ENCODE measurements around the genes ADK, DUSP13 and COMTD1.

GRCh38 chr10:73848771-73849001 lies 25.7 kb downstream of the CAMK2G start:
- PRO-cap = no peak

GRCh38 chr10:73888921-73889657 lies 14.7 kb upstream of the CAMK2G start:
- PRO-cap = bidirectional peak, plus-strand start at chr10:73889261, minus-strand start at chr10:73889147; unidirectional peak, plus-strand start at chr10:73889586

DNA sequence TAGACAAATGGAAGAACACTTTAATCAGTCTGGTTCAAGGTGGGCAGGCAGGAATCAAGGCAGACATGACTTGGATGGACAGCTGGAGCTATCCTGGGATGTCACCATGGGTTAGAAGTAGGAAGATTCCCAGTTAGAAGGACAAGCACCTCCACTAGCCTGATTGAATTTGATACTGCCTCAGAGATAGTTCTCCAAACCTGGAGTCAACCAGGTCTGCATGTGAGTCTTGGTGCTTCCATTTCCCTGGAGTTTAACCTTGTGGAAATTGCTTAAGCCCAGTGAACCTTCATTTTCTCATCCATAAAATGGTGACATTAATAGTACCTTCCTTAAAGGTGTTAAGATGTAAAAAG lies 6.3 kb upstream of the PLAU start:
- PRO-cap = unidirectional peak, plus-strand start at position 162 of the sequence

DNA sequence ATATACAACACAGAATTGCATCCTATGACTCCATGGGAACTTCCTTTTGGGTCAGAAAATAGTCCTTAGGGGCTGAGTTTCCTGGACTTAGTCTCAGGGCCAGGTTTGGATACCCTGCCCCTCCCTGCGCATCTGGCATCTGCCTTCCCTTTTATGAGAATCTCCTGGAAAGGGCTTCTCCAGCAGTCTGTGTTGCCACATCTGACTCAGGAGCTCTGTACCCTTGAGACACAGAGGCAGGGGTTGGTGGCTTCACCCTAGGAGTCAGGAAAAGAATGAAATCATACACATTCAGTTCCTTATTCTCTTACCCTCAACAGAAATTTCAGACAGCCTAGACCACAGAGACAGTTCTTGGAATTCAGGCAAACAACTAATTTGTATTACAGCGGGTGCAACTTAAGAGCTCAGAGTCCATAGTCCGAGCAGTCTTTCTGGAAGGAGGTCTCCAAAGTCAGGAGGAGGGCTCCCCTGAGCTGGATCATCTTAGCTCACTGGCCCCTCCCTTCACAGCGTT lies 3.1 kb upstream of the PLAU start:
- PRO-cap = no peak

- PRO-cap = no peak
Measured at GRCh38 chr10:73937554-73938177, 26.7 kb downstream of the PLAU start.

DNA sequence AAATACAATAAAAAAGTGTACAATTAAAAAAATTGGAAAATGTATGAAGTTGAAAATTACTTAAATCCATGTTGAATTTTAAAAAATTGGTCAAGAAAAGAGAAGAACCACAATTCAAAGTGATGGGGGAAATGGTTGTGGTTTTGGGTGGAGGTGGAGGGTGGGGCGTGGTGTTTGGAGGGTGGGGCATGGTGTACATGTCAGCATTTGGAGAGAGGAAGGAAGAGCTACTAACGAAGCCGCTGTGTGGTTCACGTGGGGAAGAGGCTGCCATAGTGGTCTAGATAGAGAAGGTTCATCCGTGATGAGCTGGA lies 6.2 kb upstream of the VCL start:
- PRO-cap = no peak

DNA sequence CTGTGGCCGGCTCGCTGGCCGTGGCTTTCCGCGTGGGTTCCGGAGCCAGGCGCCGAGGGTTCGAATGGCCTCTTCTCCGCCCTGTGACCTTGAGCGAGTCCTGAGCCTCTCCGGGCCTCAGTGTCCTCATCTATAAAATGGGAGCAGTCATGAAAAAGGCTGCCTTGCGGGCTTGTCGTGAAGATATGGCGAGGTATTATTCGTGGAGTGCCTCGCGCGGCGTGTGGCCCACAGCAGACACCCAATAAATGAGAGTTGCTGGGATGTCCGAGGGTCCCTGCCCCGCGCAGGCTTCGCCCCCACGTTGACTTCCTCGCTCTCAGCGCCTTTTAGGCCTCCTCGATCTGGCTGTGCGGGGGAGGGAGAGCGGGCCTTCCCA lies 522 bp downstream of the VCL start:
- PRO-cap = unidirectional peak, plus-strand start at position 251 of the sequence

- PRO-cap = bidirectional peak, plus-strand start at chr10:74151257, minus-strand start at chr10:74151038; bidirectional peak, plus-strand start at chr10:74151750, minus-strand start at chr10:74151677
Measured at GRCh38 chr10:74151128-74152352, at the start of gene ADK. Gene ADK, plus strand, starts transcription at chr10:74151221.

- PRO-cap = no peak
Measured at GRCh38 chr10:74475192-74475722, 324.2 kb downstream of the ADK start.

- PRO-cap = no peak
Measured at GRCh38 chr10:74881280-74881520, 54.8 kb downstream of the KAT6B start.

GRCh38 chr10:74889388-74889998 lies 63.1 kb downstream of the KAT6B start:
- PRO-cap = no peak

- PRO-cap = no peak
Measured at GRCh38 chr10:74900114-74900959, 73.9 kb downstream of the KAT6B start.

- PRO-cap = bidirectional peak, plus-strand start at chr10:74923947, minus-strand start at chr10:74923785
Measured at GRCh38 chr10:74923723-74924187, 97.4 kb downstream of the KAT6B start.

DNA sequence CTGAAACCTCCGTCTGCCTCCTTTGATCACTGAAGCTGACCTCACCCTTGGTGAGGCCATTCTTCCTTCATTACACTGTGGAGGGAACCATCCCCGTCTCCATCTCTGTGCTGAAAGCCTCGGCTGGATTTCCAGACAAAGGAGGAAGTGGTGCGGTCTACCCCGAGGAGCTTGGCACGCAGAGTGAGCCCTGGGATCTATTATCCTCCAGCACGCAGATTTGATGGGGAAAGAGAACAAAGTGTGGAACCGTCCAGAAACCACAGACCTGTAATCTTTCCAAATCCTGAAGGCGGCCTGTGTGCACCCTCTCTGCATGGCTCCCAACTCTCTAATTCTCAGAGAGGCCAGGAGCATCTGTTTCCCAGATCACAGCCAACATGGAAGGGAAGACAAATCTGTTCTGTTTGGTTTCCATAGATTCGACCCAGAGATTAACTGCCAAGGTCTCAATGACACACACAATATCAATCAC lies 11.0 kb downstream of the DUSP29 start:
- PRO-cap = no peak

GRCh38 chr10:75099409-75100298 lies at the start of gene DUSP13:
Gene DUSP13, minus strand, starts transcription at chr10:75099512.
- PRO-cap = no peak

- PRO-cap = no peak
Measured at GRCh38 chr10:75101759-75102306, 2.5 kb upstream of the DUSP13 start.

- PRO-cap = no peak
Measured at GRCh38 chr10:75136808-75137277, 25.4 kb downstream of the SAMD8 start.

- PRO-cap = no peak
Measured at GRCh38 chr10:75202667-75203176, 7.9 kb upstream of the VDAC2 start.

- PRO-cap = bidirectional peak, plus-strand start at chr10:75236169, minus-strand start at chr10:75236035
Measured at GRCh38 chr10:75235175-75236322, at the start of gene COMTD1. Gene COMTD1, minus strand, starts transcription at chr10:75235957.

GRCh38 chr10:75245480-75246110 lies 9.8 kb upstream of the COMTD1 start:
- PRO-cap = no peak

All from A673 (cell line).